Retinal pigment epithelial cell (primary cell): Measurements from ENCODE around the genes GNAI1 and CD36.

DNA sequence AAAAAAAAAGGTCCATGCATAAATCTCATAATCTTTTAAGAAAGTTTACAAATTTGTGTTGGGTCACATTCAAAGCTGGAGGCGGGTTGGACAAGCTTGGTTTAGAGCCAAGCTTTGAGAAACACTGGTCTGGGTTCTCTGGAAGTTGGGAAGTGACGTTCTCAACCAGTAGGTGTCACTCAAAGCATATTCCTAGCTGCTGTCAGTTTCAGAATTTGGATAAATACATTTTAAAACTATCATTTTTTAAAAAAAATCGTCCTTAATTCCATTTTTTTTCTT is 222.3 kb upstream of the TMEM60 start:
- RRBS = no CpG with 5 or more reads among the region's 3 CpGs

DNA sequence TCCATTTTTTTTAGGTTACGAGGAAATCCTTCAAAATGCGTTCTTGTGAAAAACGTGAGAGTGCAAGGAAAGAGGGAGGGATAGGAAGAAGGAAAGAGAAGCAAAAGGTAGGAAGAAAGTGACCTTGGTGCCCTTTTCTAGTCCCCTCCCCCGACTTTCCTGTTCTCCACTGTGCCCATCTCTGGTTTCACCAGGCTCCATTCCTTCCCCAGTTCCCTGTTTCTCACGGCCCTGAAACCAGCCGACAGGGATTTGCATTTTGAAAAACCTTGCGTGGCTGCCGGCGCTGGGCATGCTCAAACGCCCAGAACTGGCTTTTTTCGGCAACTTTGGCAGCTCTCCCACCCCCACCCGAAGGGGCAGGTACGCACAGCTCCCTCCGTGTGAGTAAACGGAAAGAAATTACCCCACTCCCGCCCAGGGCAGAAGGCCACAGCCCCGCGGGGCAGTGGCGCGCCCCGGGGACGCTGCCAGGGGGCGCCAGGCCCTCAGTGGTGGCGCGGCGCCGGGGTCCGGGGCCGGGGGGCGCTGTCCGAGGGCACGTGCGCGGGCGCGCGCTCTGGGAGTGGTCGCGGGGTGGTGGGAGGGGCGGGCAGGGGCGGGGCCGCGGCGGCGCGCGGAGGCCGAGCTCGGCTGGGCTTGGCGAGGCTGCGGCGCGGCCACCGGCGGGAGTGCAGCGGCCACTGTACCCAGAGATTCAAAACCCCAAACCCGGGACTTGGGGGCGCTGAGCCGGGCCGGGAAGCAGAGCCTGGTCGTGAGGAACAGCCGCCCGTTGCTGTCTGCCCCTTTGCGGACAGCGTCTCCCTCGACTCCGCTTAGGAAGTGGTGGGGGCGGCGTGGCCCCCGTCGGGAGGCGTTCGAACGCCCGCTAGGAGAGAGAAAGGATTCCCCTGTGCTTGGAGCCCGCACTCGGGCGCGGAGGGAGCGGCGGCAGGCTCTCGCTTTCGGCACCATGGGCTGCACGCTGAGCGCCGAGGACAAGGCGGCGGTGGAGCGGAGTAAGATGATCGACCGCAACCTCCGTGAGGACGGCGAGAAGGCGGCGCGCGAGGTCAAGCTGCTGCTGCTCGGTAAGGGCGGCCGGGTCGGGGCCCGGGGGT is at the start of gene GNAI1:
GNAI1 (plus strand) TSS at position 626 of the 1,103 bp plus-strand sequence.
- RRBS = under 1% methylated on average over 7 of the region's 103 CpGs

DNA sequence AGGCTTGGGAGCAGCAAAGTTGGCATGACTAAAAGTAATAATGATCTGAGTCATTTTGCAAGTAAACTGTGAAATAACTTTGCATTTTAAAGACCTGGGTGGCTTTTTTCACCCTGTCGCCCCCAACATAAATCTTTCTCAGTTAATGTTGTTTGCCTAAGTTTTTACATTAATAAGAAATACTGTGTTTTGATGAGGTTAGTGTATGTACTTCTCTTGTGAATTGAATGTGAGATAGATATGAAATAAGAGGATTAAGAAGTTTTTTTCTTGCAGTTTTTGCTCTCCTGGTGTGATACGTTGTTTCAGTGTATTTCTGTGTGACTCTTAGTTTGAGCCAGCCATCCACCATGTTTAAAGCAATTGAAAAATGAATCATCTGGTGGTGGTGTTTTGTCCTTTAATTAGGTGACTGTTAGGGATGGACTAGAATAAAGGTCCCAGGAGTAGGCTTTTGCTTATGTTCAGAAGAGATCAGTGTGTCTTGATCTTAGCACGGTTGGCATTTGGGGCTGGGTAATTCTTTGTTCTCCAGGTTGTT is 1.9 kb downstream of the GNAI1 start:
- RRBS = no CpG with 5 or more reads among the region's 3 CpGs

- RRBS = no CpG with 5 or more reads among the region's 4 CpGs
Observed at GRCh38 chr7:80188971-80189455, 54.4 kb downstream of the GNAI1 start.

- RRBS = no CpG with 5 or more reads among the region's 7 CpGs
Observed at GRCh38 chr7:80594134-80594825, 44.2 kb upstream of the CD36 start.

- RRBS = no CpG with 5 or more reads among the region's 4 CpGs
Observed at GRCh38 chr7:80623513-80624465, 14.7 kb upstream of the CD36 start.

GRCh38 chr7:80638031-80639029 is at the start of gene CD36:
Gene CD36 (plus strand): TSS chr7:80638642.
- RRBS = no CpG with 5 or more reads among the region's 6 CpGs

DNA sequence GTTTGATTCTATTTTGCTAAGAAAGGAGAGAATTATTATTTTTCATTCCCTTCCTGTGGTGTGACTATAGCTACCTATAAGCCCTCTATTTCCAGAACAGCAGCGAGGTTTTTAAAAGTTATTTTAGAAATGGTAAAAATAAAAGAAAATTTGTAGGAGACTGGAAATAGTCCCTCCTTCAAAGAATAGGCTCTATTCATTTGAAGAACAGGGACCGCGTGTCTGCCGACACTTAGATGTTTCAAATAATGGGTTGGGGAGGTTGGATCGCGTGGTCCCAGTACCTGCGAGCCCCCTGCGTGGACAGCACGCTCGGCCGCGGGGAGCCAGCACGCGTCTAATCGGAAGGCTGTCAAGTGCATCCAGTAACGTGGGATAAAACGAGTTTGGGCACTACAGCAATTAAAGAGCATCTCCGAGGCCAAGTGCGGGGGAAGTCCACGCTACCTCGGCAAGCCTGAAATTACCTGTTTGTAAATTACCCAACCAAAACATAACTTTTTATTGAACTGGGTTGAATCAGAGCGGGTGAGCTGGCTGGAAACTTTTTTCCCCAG is 1.0 kb downstream of the CACNA2D1 start:
- RRBS = no CpG with 5 or more reads among the region's 22 CpGs

DNA sequence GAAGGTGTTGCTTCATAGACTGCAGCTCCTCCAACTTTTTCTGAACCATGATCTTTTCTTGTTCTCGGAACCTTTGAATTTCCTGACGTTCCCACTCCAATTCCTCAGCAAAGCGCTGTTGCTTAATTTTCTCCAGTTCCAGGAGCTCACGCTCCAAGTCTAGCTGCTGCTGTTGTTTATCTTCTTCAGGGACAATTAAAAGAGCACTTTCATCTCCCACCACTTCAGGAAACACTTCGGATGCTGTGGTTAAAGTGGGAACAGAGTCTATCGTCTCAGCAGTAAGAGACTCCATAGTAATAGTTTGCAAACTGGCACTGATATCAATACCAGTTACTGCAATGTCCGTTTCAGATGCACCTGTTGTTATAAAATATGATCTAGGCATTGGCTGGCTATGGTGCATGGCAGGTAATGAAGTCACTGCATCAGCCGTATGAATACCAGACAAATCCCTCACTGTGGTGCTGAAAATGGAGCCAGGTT is 211.9 kb downstream of the PCLO start:
- RRBS = no CpG with 5 or more reads among the region's 8 CpGs

- RRBS = no CpG with 5 or more reads among the region's 16 CpGs
Observed at GRCh38 chr7:83461770-83462384, 187.1 kb downstream of the SEMA3E start.

DNA sequence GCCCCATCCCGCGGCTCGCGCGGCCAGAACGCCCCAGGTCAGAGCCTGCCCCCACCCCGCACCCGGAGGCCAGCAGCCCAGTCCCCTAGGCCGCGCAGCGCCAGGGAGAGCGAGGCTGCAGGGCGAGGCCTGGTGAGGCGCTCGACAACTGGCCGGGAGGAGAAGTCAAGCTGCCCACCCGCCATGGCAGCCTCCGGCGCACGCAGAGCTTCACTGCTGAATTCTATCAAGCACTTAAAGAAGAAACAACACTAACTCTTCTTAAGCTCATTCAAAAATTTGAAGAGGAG is 246.9 kb downstream of the SEMA3D start:
- RRBS = 96% methylated on average over 4 of the region's 20 CpGs

GRCh38 chr7:85529052-85529628 is 342.3 kb upstream of the SEMA3D start:
- RRBS = no CpG with 5 or more reads among the region's 4 CpGs

DNA sequence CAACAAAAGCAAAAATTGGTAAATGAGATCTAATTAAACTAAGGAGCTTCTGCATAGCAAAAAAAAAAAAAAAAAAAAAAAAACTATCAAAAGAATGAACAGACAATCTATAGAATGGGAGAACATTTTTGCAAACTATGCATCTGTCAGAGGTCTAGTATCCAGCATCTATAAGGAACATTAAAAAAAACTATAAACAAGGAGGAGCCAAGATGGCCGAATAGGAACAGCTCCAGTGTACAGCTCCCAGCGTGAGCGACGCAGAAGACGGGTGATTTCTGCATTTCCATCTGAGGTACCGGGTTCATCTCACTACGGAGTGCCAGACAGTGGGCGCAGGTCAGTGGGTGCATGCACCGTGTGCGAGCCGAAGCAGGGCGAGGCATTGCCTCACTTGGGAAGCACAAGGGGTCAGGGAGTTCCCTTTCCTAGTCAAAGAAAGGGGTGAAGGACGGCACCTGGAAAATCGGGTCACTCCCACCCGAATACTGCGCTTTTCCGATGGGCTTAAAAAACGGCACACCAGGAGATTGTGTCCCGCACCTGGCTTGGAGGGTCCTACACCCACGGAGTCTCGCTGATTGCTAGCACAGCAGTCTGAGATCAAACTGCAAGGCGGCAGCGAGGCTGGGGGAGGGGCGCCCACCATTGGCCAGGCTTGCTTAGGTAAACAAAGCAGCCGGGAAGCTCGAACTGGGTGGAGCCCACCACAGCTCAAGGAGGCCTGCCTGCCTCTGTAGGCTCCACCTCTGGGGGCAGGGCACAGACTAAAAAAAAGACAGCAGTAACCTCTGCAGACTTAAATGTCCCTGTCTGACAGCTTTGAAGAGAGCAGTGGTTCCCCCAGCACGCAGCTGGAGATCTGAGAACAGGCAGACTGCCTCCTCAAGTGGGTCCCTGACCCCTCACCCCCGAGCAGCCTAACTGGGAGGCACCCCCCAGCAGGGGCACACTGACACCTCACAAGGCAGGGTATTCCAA is 303.4 kb upstream of the GRM3 start:
- RRBS = no CpG with 5 or more reads among the region's 28 CpGs

DNA sequence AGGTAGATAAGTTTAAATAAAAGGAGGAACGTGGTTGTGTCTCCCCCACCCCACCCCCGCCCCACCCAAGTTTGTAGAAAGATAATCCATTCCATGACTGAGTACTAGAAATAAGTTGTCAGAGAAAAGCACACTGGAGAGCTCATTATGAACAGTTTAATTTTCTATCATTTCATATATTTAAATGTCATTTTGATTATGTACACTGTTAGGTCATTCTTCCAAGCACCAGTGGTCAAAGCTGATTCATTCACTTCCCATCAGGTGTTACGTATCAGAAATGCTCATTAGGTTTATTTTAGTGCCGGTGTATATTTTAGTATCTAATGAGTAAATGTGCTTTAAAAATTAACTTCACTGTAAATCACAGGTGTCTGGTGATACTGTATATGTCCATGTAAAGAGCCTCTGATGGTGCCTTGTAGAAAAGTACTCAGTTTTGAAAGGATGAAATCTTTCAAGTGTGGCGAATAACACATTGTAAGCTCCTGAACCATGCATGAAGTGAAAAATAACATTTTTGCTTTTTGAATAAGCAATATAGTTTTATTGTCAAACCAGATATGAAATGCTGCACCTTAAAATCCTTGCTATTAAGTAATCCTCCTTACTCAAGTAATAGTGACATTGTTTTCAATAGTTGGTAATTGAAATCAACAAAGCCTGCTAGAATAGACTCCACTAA is 3.6 kb downstream of the DMTF1 start:
- RRBS = no CpG with 5 or more reads among the region's 5 CpGs

DNA sequence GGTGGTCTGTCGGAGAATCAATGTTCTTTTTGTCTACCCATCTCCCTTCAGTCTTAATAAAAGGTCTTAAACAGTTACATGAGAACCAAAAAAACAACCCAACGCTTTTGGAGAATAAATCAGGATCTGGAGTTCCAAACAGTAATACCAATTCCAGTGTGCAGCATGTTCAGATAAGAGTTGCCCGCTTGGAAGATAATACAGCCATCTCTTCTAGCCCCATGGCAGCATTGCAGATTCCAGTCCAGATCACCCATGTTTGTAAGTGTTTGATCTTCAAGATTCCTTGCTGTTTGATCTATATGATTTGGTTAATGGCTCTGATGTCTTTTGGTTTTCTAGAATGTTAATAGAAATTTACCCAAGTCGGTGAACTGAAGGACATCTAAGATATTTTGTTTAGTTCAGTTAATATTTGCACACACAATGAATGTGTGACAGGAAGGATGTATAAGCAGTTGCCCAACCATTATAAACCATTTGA is 31.4 kb downstream of the TMEM243 start:
- RRBS = no CpG with 5 or more reads among the region's 4 CpGs

DNA sequence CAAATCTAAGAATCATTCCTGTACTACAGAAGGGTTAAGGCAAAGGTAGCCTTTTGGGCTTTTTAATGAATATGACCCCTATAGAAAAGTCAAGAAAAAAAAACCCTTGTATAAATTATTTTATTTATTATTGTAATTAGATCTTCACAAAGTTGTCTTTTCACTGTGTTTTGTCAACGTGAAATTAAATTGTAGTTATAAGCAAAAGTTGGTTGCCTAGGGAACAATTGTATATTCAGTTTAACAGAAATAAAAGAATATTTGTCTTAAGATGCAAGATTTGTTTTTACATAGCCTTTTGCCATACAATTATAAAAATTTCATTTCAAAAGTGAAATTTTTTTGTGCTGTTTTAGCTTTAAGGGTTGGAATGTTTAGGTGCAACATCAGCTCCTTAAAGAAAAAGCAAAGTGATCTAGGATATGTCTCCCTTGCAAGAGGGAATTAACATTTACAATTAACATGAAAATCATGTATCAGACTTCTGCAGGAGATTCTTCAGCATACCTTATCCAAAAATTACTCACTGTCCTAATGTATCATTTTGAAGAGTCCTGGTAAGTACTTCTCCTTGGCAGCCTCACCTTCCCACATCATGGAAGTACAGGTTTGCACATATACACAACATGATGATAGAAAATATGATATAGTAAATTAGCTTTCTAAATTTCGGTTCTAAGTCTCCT is 23.3 kb downstream of the TMEM243 start:
- RRBS = no CpG with 5 or more reads among the region's 2 CpGs

GRCh38 chr7:87475057-87475322 is 490 bp downstream of the ABCB4 start:
- RRBS = no CpG with 5 or more reads among the region's 4 CpGs

- RRBS = no CpG with 5 or more reads among the region's 2 CpGs
Observed at GRCh38 chr7:87709142-87709526, 80.9 kb downstream of the RUNDC3B start.

- RRBS = no CpG with 5 or more reads among the region's 4 CpGs
Observed at GRCh38 chr7:87873988-87874312, 2.2 kb downstream of the SLC25A40 start.